Ovary (tissue), 7 donors: ENCODE measurements around the genes MMUT, DEFB114, DEFB110 and GCM1.

- PRO-cap, 7 experiments, result no peak in any of the 7 experiments
- RAMPAGE, long total RNA, 2 experiments, result no peak in any of the 2 experiments
Measured at GRCh38 chr6:49459040-49459599, 3.9 kb downstream of the MMUT start.

GRCh38 chr6:49462482-49463798 lies at the start of gene MMUT:
Gene MMUT (minus strand): TSS chr6:49463253.
- PRO-cap, 7 experiments, result peak in 7 of 7 experiments; most common plus-strand start chr6:49463370 (in 7); most common minus-strand start chr6:49463253 (in 6)
- RAMPAGE, long total RNA, 2 experiments, result start-site peak on the plus strand in 2 of 2 experiments, at chr6:49463383-49463395 at its widest, 25 to 27 reads per replicate; start-site peak on the minus strand in 2 of 2 experiments, at chr6:49463188-49463236 at its widest, 47 to 108 reads per replicate

- PRO-cap, 7 experiments, result no peak in any of the 7 experiments
- RAMPAGE, long total RNA, 2 experiments, result no peak in any of the 2 experiments
Measured at GRCh38 chr6:49635777-49636659, 621 bp downstream of the RHAG start.

GRCh38 chr6:49964008-49964322 lies at the start of gene DEFB114:
Gene DEFB114 (minus strand): TSS chr6:49964164.
- PRO-cap, 7 experiments, result no peak in any of the 7 experiments
- RAMPAGE, long total RNA, 2 experiments, result no peak in any of the 2 experiments

DNA sequence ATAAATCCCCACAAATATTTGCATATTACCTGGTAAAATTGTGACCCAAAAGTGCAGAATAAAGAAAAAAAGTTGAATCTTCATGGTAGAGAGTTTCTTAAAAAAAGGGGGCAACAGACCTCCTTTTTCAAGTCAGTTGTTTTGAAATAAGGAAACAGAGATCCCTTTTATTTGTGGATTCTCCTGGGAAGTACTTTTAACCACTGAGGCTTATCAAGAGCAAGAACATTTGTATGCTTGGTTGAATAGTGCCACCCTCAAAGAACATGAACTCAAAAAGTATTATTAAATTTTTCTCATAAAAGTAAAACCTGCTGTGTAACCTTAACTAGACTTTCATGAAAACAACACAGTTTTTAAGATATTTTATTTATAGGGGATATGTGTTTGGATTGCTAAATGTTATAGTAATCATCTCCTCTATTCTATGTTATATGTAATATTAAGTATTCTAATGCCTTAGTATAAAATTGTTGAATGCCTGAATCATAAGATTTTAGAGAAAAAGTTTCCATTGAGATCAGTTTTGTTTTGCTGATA lies at the start of gene DEFB110:
DEFB110 (minus strand) TSS at position 143 of the 540 bp plus-strand sequence.
- PRO-cap, 7 experiments, result no peak in any of the 7 experiments
- RAMPAGE, long total RNA, 2 experiments, result no peak in any of the 2 experiments

DNA sequence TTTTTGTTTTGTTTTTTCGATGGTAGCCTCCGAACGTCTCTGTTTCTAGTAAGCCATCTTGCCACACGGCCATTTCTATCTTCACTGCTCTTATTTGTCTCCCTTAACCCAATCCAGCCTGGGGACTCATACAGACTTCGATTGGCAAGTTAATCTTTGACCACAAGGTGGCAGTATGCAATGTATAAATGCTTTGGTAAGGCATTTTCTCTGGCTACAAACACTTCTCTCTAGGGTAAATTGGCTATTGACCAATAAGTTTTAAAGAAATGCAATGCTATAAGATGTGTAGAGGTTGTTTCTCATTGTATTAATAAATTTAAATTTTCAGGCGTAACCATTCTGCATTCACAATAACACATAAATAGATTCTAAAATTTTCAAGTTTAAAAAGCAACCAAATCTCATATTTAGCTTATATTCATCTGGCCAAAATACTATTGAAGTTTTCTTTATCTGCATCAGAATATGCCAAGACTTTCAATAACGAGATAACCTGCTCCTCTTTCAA lies 232.1 kb downstream of the PKHD1 start:
- PRO-cap, 7 experiments, result no peak in any of the 7 experiments
- RAMPAGE, long total RNA, 2 experiments, result no peak in any of the 2 experiments

DNA sequence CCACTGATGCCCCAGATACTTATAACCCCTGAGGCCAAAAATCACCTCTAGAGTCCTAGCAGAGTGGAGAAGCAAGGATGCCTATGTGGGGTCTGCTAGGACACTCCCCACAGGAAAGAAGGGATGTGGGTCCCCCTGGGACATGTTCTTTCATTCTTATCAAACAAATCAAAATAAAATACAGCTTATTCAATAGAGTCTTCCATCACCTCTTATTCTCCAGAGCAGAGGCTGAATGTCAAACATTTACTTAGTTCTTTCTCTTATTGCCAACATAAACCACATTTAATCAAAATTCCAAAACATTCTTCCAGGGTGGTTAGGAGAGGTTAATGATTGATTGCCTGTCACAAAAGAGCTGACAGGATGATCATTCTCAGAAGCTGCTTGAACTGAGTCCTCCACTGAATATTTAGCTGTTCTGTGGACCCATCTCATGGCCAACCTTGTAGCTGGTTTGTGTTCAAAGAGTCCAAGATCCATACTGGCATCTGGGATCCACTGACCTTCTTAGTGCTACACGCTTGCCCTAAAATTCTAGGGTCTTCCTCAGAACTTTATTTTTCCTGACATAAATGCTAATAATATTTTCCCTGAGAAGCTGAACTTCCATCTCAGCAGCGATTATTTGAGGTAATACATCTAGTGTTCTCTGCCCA lies 37.3 kb upstream of the PKHD1 start:
- PRO-cap, 7 experiments, result no peak in any of the 7 experiments
- RAMPAGE, long total RNA, 2 experiments, result no peak in any of the 2 experiments

GRCh38 chr6:52273571-52274009 lies 11.0 kb downstream of the MCM3 start:
- PRO-cap, 7 experiments, result no peak in any of the 7 experiments
- RAMPAGE, long total RNA, 2 experiments, result no peak in any of the 2 experiments

DNA sequence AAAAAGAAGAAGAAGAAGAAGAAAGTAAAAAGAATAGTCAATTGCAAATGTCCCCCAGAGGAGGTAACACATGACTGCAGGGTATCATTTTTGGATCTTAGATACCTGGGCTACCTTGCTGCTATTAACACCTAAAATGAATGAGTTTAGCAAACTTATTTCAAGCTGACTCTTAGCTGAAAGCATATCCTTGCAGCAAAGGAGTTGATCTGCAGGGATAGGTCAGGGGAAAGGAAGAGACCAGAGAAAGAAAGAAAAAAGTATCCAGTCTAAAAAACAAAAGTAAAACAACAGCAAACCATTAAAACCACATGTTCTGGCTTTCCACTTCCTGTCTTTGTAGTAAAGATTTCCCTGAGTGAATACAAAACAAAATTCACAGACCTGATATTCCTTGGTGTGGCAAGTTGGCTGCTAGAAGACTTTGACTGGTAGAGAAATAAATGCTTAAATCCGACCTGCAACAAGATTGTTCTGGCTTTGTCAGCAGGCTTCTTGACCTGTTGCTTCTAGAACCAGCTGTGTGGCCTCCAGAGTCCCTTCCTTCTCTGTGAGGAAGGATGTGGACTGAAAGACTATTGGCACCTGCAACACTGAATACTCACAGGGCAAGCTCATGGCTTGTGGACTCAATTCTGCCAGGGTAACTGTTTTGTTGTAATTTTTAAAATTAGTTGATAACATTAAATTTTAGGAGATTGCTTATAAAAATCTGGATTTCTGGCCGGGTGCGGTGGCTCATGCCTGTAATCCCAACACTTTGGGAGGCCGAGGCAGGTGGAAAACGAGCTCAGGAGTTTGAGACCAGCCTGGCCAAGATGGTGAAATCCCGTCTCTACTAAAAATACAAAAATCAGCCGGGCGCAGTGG lies 23.5 kb upstream of the MCM3 start:
- PRO-cap, 7 experiments, result no peak in any of the 7 experiments
- RAMPAGE, long total RNA, 2 experiments, result no peak in any of the 2 experiments

DNA sequence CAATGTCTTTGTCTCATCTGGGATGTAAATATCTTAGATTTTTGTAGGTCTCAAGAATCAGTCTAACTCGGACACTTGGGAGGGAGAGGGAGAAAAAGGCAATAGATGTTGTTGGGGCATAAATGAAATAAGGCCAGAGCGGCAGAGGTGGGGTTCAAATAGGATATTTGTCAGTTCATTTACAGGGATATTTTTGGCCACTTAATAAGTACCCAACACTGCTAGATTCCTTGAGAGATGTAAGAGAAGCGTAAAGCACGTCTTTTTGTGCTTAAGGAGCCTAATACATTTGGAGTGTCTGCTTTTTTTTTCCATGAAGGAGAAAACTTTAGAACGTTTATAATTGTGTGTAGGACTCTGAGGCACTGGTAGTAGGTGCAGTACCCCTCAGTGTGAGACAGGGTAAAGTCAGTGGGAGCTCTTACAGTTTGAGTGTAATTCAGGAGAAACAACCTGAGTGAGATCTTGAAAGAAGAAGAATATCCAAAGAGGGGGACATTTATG lies 8.3 kb downstream of the PAQR8 start:
- PRO-cap, 7 experiments, result no peak in any of the 7 experiments
- RAMPAGE, long total RNA, 2 experiments, result no peak in any of the 2 experiments

DNA sequence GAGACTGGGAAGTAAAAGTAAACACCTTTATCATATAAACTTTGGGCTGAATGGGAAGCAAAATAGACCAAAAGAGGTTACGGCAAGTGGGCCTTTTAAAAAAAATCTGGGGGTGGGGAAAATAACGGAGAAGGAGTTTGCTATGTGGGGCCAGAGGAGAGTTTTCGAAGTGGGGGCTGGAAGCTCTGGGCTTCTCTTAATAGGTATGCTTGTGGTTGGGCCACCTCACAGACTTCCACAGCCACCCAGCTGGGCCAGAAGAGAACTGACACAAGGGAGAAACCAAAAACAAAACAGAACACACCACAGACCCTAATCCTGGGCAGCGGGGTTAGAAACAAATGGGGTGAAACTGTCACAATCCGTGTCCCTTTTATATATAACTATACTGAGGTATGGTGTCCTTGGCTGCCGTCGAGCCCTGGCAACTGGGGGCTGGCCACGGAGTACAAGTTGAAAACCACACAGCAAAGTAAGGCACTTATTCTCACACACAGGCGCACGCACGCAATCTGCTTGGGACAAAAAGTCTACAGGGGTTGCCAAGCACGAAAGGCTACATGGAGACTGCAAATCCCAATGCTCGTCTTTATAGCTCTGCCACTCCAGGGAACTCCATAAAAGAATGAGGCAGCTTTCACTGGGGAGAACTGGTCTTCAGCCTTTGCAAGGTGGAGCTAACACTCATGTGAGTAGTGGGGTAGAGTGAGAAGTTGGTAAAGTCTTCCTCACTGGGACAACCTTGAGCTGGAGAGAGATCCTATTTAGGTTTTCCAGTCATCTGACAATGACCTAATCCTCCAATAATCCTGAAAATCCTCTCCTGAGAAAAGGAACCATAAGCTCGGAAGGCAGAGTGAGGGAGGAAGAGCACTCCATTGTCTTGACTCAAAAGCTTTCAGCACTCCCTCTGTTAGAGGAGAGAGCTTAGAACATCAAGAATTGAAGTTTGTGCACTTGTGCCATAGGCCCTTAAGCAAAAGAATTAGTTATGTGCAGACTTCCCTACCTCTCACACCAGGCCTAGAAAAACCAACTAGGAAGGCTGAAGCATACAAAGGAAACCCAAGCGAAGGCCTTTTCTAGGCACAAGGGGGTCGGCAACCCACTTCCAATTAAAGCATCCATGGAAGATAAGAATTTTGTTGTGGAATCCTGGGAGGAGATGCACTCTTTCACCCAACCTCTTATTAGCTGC lies 78.1 kb downstream of the TRAM2 start:
- PRO-cap, 7 experiments, result peak in 1 of 7 experiments; most common plus-strand start position 839 of the sequence (in 1)
- RAMPAGE, long total RNA, 2 experiments, result no peak in any of the 2 experiments

GRCh38 chr6:52578120-52578474 lies 1.2 kb upstream of the TRAM2 start:
- PRO-cap, 7 experiments, result no peak in any of the 7 experiments
- RAMPAGE, long total RNA, 2 experiments, result no peak in any of the 2 experiments

DNA sequence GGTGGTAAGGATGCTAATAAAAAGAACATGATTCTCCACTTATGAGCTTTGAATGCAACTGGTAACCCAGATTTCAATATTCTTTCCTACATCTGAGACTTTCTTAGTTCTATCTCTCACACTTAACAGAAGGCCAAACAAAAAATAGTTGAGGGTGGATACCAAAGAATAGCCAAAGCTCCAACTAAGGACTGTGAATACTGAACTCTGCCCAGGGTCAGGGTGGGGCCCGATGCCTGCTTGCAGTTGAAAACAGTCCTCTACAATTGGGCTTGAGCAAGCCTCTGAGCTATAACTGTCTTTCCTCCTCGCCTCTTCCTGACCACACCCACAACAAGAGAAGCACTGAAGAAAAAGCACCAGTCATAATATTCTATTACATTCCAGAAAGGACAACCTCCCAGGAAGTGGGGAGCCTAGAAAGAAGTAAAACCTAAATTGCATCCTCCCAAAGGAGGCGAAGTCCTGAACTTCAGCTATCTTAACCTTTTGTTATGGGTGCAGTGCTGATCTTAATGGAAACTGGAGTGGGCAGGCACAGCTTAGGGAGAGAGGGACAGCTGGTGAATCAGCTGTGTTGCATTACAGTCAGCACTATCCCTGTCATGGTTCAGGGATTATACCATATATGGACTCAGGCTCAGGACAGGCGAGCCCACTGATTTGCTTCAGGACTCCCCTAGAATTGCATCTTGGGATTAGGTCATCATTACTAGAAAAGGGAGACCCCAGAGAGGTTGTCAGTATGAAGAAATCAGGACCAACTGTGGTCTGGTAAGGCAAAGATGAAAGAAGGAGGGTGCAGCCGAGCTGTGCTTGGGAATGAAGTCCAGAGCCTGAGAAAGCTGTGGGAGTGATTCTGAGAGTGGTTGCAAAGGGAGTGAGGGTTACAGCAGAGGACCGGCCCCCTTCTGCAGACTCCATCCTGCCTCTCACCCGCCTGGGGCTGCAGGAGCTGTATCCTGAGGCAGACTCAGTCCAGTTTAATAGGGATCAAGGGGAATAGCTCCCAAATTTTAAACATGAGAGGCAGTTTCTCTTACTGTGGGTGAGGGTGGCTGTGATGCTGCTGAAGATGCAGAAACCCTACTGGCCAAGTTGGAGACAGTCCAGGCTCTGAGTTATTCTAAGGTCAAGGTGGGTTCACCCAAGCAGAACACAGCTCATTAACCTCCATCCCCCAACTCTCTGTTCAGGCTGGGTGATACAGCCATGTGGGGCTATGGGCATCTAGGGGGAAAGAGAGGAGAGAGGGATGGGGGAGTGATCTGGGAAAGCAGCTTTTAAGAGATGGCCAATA lies 18.4 kb upstream of the TRAM2 start:
- PRO-cap, 7 experiments, result peak in 3 of 7 experiments; most common plus-strand start position 627 of the sequence (in 2); most common minus-strand start position 326 of the sequence (in 3)
- RAMPAGE, long total RNA, 2 experiments, result no peak in any of the 2 experiments

GRCh38 chr6:52596270-52596854 lies 19.5 kb upstream of the TRAM2 start:
- PRO-cap, 7 experiments, result no peak in any of the 7 experiments
- RAMPAGE, long total RNA, 2 experiments, result no peak in any of the 2 experiments

GRCh38 chr6:52609973-52610362 lies 33.1 kb upstream of the TRAM2 start:
- PRO-cap, 7 experiments, result no peak in any of the 7 experiments
- RAMPAGE, long total RNA, 2 experiments, result no peak in any of the 2 experiments

- PRO-cap, 7 experiments, result no peak in any of the 7 experiments
- RAMPAGE, long total RNA, 2 experiments, result no peak in any of the 2 experiments
Measured at GRCh38 chr6:52672426-52672734, 1.5 kb downstream of the TMEM14A start.

DNA sequence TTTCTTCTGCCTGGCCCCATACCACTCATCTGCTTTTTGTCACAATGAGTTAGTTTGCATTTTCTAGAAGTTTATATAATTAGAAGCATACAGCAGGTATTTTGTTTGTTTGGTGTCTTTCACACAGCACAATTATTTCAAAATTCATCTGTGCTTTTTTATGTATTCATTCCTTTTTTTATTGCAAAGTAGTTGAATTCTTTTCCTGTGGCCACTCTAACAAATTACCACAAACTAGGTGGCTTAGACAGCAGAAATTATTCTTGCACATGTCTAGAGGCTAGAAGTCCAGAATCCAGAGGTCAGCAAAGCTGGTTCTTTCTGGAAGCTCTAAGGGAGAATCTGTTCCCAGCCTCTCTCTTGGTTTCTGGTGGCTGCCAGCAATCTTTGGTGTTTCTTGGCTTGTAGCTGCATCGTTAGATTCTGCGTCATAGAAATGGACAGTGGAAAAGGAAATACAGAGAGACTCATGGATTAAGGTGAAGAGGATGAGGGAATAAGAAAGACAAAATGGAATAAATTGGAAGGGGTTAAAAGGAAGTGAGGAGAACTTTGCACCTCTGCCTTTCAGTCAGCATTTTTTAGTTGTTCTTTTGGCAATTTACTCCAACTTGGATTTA lies 39.3 kb downstream of the GSTA2 start:
- PRO-cap, 7 experiments, result no peak in any of the 7 experiments
- RAMPAGE, long total RNA, 2 experiments, result no peak in any of the 2 experiments

DNA sequence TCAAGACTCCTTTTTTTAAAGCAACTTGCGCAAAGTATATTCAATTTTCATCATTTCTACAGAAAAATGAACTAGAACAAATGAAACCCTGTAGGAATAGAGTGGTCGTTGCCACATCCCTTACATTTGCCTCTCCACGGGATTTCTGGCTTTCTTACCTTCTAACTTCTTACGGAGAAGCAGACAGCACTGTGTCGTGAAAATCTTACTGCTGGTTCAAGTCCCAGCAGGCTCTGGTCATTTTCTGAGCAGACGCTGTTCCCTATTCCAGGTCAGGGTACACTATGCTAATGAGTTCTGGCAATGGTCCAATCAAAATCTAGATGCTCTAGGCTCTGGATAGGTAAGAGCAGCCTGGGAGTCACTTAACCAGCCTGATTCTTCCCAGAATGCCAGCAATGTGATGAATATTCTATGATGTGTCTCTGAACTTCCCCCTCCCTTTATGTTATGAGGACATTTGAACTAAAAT lies at the start of gene GCM1:
GCM1 (minus strand) TSS at position 246 of the 472 bp plus-strand sequence.
- PRO-cap, 7 experiments, result no peak in any of the 7 experiments
- RAMPAGE, long total RNA, 2 experiments, result no peak in any of the 2 experiments

- PRO-cap, 7 experiments, result no peak in any of the 7 experiments
- RAMPAGE, long total RNA, 2 experiments, result no peak in any of the 2 experiments
Measured at GRCh38 chr6:53236316-53237047, 87.8 kb upstream of the GCM1 start.

DNA sequence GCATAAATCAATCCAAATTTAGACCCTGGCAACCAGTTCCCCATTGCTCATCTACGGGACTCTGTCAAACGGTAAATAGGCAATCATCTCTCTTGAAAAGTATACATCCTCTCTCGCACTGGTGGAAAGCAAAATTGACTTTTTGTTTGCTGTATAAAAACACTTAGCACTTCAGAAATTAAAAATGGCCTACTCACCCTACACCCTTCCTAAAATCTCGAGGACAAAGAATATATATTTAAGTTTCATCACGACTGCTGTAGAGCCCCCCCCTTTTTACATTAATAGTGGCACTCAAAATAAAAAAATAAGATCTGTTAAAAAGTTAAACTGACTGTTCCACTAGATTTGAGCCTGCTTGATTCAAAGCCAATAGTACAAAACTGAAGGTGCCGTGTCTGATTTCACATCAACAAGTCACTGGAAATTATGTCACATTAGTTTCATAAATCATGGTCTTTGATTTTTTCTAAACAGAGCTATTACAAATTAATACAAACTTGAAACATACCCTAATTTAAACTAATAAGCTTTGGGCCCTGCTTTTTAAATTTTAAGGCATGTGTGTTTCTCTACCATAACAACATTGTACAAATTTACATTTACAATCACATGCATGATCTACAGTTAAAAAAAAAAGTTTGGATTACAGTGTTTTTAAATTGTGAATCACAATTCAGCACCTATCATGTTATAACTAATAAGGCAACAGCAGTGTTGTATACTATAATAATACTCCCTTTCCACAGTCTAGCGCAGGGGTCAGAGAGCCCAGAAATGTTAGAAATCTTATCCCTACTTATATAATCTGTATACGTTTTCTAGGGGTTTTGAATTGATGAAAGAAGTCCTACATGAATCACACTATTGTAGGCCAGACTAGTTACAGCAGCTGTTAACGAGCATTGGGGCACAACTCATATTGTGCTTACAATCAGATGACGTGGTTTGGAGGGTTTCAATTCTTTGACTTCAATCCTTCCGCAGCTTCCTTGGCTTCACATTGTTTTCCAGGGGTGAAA lies 80.3 kb downstream of the ELOVL5 start:
- PRO-cap, 7 experiments, result no peak in any of the 7 experiments
- RAMPAGE, long total RNA, 2 experiments, result no peak in any of the 2 experiments